Pericardium (tissue), 1 donor: ENCODE data around the genes RAB14 and TTLL11.

DNA sequence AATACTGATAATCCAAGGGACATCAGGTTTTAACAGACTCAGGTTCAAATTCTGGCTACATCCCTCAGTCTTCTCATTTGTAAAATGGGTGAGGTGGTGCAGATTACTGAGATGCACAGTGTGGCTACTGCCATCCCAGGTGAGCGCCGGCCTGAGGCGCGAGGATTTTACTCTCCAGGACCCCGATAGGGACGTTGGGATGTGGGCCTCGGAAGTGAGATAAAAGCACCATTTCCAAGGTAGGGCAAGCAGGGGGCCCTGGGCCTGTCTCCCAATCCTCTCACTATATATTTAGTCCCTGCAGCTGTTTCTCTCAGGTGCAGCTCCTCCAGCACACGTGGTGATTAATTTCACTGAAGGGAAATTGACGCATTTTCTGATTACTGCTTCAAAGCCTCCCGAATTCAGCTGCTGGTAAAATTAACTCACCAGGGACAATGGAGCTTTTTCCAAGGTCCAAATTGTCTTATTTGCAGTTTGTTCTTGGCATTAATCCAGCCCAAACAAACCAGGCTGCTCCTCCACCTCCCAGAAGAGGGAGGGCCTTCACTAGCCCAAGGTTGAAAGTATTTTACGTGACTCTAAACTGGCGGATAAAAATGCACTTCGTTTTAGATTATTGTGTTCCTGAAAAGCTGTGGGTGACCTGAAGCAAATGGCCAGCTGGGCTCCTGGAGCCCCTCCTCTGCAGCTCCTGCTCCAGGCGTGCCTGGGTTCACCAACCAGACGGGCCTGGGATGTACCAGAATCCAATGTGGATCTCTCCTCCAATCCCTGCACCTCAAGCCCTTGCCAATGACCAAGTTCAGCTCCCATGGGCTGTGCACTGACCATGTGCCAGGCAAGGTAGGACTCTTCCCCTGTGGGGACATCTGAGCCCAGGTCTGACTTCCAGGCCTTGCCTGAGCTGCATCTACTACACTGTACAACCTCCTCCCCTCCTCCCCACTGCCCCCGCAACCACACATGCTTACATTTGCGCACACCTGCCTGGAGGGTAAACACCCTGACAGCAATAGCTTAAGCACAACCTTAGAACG is 193.6 kb downstream of the CDK5RAP2 start:
- RRBS, result no CpG with 5 or more reads among the region's 18 CpGs

GRCh38 chr9:120480511-120481203 is 99.3 kb downstream of the CDK5RAP2 start:
- RRBS, result no CpG with 5 or more reads among the region's 2 CpGs

DNA sequence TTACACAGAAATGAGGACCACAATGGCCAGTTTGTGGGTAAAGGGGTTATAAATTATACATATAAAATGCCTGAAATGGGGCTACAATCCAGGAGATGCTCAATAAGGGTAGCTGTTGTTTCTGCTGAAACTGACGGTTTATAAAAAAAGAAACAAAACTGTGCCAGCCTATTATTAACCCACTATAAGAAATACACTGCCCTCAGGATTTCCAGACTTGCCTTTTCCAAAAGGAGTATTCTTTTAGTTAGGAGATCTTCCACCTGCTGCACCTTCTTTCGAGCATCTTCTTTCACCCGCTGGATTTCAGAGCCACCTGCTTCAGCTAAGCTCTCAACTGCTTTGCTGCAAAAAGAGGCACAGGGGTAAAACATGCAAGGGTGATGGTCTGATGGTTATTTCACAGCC is 41.1 kb downstream of the CDK5RAP2 start:
- RRBS, result no CpG with 5 or more reads among the region's 3 CpGs

GRCh38 chr9:120875409-120875962 is 1.5 kb downstream of the PHF19 start:
- RRBS, result no CpG with 5 or more reads among the region's 12 CpGs

GRCh38 chr9:120927423-120927818 is 825 bp upstream of the TRAF1 start:
- RRBS, result no CpG with 5 or more reads among the region's 4 CpGs

DNA sequence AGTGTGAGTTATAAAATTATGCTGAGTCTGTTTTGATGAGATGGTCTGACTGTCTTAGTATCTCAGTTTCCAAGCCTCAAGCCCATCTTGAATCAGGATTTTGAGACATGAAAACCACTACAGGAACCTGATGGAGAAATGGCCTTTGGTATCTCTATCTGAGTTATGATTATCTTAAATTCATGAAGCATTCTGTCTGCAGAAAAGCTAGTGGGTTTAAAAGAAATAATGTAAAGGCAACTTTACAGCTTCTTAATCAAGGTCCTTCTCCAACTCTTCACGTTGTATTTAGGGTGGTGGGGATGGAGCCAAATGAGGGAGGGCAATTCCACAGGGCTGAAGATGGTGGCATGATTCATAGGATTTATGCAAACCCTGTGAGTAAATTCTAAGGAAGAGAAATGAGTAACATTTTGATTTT is 47.5 kb downstream of the C5 start:
- RRBS, result no CpG with 5 or more reads among the region's 1 CpG

DNA sequence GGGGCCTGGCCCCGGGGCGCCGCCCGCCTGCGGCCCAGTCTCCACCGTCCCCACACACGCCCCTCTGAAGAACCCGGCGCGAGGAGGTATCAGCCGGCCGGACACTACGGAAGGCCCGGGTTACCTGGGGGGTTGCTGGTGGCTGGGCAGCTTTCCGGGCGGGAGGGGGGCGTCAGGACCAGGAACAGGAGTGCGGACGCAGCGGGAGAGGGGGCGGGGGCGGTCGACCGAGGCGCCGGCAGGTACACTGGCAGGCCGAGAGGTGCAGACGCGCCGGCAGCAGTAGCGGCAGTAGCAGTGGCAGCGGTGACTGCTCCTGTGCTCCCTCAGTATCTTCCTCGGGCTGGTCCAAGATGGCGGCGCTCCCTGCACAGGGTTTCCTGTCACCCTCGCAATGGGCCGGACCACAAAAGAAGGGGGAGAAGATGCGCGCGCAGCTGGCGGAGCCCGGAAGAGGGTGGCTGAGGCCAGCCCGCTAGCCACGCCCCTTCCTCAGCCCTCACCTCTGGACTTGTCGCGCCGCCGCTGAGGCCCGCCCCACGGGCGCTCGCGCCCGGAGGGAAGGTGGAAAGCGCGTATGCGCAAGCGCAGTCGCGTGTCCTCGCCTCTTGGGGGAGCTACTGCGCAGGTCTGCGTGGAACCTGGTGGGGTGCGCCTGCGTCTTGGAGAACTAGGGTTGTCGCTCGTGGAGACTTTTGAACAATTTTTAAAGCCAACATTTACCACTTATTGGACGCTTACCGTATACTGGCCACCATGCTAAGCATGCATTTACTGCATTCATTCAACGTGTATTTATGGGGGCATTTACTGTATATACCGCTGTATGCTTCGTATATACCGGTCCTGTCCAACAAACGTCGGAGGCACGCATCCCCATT is at the start of gene RAB14:
Gene RAB14, minus strand, starts transcription at position 355 of the 881 bp plus-strand sequence.
- RRBS, result 1% methylated on average over 38 of the region's 76 CpGs

GRCh38 chr9:121295103-121295865 is 27.3 kb downstream of the GSN start:
- RRBS, result no CpG with 5 or more reads among the region's 9 CpGs

- RRBS, result no CpG with 5 or more reads among the region's 13 CpGs
Observed at GRCh38 chr9:121301879-121302464, 34.0 kb downstream of the GSN start.

GRCh38 chr9:121331121-121331694 is 38.8 kb downstream of the STOM start:
- RRBS, result no CpG with 5 or more reads among the region's 5 CpGs

DNA sequence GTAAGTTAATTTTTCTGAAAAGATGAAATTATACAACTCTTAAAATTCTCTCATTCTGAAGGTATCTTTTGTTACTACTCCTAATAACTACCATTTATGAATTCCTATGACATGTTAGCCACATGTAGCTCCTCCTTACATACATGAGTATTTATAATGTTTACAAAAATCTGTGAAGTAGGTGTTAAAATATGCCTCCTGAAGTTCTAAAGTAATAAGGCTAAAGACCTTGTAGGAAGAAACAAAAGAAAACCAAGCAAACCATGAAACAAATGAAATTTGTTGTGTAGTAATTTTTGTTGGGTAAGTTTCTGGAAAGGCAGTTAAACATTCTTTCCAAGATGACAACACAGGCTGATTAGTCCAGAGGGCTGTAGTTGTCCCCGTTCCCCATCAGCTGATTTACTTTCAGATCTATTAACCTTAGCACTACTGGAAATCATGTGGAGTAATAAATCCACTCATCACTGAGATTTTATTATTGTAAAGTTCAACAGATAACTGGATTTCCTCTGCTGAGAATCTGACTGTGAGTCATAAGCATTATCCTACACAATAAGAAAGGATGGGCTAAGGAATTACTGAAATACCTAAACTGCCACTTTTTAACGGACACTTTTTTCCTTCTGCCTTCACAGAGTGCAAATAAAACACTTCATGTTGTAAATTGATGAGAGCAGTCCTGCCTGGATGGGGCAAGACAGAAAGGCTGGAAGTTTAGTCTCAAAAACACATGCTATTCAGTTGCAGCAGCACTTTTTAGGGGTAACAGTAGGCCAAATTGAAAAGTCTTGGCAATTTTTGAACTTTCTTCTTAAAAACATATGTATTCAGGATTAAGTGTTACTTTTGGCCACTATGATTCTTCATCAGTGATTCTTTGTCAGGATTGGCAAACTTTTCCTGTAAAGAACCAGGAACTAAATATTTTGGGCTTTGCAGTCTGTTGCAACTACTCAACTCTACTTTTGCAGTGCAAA is 7.2 kb downstream of the STOM start:
- RRBS, result no CpG with 5 or more reads among the region's 2 CpGs

- RRBS, result no CpG with 5 or more reads among the region's 3 CpGs
Observed at GRCh38 chr9:121557522-121557878, 57.9 kb upstream of the GGTA1 start.

GRCh38 chr9:121612318-121612920 is 39.0 kb upstream of the DAB2IP start:
- RRBS, result no CpG with 5 or more reads among the region's 9 CpGs

- RRBS, result no CpG with 5 or more reads among the region's 10 CpGs
Observed at GRCh38 chr9:121662559-121663350, 11.3 kb downstream of the DAB2IP start.

- RRBS, result no CpG with 5 or more reads among the region's 23 CpGs
Observed at GRCh38 chr9:121717800-121718653, 66.6 kb downstream of the DAB2IP start.

DNA sequence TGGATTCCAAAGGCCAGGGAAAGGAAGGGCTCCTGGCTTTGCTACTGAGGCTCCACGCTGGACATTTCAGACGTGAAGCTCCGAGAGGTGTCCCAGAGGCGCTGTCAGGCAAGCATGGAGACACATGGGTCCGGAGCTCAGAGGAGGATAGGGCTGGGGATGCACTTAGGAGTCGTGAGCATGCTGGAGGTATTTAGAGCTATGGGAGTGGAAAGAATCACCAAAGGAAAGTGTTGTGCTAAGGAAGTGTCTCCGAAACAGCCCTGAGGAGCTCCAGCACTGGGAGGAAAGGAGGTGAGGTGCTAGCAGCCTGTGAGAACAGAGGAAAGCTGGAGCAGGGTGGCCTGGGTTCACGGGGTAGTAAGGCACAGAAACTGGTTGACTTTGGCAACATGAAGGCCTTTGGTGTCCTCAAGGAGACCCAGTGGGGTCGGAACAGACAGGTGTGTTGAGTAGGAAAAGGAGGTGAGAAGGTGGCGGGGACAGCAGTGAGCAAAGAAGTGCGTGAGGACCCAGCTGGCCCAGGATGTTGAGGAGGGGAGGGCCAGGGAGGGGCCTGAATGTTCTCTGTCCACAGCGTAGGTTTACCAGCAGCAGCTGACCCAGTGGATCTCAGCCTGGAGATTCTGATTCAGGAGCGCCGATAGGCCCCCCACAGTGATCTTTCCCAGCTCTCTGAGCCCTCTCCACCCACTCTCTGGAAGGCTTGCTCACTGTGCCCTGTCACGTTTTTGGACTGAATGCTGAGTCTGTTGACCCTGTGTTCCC is 88.4 kb downstream of the DAB2IP start:
- RRBS, result no CpG with 5 or more reads among the region's 15 CpGs

DNA sequence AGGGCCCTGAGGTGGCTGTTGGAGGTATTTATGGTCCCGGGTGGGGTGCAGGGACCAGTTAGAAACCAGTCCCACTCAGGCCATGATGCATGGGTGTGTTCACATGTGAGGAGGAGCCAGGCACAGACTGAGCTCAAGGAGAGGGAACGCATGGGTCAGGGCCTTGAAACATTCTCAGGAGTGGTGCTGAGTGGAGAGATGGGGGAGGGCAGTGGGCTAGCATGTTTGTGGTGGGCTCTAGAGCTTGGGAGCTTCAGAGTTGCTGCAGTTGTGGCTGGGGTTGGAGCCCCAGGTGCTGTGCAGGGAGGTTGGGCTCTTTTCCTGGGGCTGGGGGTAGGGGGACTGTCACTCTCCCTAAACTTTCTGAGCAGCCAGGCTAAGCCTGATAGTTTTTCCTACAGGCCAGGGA is 95.4 kb downstream of the DAB2IP start:
- RRBS, result no CpG with 5 or more reads among the region's 2 CpGs

DNA sequence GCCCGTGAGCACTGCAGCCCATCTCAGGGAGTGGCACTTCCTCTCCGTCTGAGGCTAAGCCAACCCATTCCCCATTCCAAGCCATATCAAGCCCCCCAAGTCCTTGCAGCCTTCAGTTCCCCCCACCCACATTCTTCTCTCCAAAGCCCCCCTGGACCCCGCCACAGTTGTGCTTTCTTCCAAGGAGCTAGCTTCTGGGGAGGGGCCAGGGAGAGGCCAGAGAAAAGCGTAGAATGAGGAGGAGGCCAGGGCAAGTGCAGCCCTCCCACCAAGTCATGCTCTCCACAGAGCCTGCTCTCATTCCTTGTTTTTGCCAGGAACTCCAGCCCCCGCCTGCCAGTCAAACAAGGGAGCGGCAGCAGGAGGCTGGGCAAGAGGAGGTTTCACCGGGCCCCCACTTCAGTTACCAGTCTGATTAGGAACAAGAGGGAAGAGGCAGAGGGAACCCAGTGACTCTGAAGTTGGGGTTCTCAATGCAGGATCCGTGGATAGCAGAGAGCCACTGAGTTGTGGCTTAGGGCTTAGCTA is 120.4 kb downstream of the DAB2IP start:
- RRBS, result no CpG with 5 or more reads among the region's 8 CpGs

DNA sequence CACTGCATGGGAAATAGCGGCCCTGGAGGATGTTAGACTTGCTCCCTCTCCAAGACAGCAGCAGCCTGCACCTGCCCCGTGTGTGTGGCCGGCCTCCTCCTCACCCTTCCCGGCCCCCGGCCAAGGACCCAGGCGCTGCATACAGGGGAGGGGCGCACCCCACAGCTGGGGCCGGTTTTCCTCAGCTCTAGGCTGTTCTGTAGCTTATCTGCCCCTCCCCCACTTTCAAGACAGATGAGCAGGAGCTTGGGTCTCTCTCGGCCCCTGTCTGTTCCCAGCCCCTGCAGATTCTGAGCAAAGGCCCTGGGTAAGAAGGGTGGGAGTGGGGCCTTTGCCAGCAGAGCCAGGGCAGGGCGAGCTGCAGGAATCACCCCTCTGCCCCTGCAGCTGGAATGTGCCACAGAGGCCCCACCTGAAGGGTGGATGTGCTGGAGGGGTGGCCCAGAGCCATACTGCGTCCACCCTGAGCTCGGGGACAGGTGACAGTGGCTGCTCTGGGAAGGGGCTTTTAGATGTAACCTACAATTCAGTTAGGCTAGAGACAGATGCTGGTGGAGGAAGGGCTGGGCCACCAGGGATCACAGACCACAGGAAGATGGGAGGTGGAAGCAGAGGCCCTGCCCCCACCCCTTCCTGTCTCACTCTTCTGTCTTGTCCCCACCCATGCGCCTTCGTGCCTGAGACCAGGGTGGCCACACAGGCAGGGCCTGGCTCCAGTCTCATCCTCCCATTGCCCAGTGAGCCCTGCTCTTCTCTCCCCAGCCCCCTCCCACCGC is 132.4 kb downstream of the DAB2IP start:
- RRBS, result 54% methylated on average over 2 of the region's 15 CpGs

- RRBS, result 2% methylated on average over 28 of the region's 111 CpGs
Observed at GRCh38 chr9:122092558-122093617, at the start of gene TTLL11. TTLL11 (minus strand) TSS chr9:122093308.